Colon Carcinoma Metastatic in the Brain (tissue), 2 donors: ENCODE measurements around a stretch of chr11.

DNA sequence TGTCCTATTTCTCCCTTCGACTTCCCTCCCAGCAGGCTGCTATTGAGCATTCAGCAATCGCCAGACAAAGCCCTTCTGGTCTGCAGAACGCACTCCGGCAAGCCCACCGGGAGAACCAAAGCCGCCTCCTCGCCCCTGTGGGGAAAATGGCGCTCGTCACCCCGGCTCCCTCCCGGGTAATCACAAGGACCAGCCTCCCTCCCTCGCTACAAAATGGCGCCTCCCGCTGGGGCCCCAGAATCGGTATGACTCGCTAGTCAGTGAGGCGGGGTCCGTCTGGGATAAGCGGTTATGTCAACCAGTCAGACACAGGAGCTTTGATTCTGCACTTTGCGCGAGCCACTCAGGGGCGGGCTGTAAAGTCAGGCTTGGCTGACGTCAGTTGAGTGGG, 342 bp upstream of the ZNF143 start:
- PRO-cap, 2 experiments, result peak in 2 of 2 experiments; most common minus-strand start position 178 of the sequence (in 1)

DNA sequence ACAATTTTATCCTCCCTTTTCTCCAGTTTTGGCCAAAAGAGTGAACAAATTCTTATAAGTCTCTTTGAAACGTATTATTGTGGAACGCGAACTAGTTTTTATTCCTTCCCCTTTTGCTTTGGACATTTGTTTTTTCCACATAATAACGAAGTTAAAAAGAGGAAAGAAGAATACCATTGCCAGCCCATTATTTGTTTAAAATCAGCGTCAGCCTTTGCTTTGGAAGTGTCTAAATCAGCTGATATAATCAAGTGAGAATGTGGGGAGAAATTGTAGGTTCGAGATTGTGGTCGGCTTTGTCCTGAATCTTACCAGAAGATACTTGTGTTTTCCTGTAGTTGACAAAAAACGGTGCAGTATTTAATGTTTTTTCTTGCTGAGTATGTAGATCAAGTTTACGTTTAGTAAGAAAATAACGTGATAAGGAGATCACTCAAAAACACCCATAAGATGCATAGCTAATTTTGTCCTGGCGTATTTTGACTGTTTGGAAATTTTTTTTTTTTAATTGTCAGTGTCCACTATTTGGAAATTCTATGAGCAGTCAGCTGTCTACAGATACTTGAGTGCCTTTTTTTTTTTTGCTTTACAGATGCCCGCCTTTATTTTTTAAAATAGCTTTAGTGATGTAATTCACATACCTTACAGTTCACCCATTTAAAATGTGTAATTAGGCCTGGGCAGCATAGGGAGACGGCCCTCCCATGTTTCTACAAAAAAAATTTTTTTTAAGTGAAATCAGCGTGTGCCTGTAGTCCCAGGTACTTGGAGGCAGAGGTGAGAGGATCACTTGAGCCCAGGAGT, 1.1 kb downstream of the ZNF143 start:
- PRO-cap, 2 experiments, result no peak in any of the 2 experiments

DNA sequence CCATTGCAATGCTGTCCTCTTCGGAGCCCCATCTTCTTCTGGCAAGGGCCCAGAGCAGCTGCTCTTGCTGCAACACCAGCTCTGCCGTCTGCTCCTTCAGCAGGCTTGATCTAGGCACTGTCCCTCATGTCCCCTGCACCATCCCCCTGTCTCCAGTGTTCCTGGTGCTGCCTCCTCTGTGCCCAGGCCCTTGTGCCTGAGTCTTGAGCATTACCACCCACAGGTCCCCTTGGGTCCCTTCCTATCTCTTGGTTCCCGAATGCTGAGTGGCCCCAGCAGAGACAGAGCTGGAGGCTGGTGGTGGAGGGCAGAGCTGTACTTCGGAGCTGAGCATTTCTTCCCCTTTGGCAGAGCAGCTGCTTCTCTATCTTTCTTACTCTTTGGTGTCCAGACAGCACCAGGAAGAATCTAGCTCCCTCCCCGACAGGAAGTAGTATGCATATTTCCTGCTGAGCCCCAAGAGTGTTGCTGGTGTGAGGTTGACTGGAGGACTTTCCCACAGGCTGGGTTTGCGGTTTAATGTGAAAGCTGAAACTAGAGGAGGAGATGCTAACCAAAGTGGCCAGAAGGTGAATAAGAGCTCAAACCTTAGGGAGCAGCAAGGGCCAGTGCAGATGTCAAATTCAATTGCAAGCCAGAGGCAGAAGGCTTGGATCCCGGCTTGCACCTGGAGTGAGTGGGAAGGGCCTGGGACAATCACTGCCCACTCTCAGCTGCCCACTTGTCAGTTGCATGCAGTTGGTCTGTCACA, 27.8 kb downstream of the WEE1 start:
- PRO-cap, 2 experiments, result no peak in any of the 2 experiments

GRCh38 chr11:9626483-9627271, 37.2 kb upstream of the SWAP70 start:
- PRO-cap, 2 experiments, result no peak in any of the 2 experiments

DNA sequence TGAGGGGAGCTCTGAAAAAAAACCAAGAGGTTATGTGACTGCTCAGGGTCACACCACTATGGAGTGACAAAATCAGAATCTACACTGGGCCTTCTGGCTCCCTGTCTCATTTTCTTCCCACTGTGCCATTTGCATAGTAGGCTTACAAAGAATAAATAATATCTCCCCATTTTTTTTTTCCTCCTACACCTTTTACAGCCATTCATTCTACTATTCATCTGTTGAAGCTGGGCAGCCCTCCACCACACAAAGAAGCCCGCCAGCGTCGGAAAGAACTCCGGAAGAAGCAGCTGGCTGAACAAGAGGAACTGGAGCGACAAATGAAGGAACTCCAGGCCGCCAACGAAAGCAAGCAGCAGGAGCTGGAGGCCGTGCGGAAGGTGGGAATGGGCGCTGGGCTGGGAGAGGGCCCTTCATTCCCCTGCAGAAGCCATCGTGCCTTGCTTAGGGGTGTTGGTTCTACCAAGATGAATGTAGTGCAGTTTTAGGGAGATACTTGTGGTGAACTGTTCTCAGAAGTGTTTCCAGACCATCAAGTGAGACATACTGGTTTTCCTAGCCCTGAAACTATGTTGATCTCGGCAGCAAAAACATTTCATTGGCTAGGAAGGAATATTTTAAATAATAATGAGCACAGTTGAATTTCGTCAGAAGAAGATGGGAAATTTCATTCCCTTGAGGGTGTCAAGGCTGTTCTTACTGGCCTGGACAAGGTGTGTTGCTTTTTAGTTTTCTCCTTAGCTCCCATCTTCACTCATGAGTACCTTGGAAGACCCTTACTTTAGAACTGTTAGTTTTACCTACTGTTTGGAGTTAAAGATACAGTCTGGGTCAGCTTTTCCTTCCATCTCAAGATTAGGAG, 68.7 kb downstream of the SWAP70 start:
- PRO-cap, 2 experiments, result no peak in any of the 2 experiments

GRCh38 chr11:9855639-9856410, 191.9 kb downstream of the SWAP70 start:
- PRO-cap, 2 experiments, result no peak in any of the 2 experiments

DNA sequence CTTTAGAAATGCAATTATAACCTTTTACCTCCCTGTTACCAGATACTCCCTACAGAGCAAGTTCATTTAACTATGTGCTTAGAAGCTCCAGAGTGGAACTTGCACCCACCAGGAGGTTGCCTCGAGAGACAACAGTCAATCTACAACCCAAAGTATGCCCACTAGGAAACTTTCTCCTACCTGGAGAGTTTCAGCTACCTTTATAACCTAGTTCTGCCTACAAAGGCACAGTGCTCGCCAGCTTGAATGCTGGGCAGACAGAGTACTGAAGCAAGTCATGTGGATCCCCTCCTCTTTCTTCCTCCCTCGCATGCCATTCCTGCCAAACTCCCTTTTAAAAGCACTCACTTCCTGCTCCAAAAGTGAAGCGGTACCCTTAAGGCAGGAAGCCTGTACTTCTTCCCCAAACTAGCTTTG, 258.9 kb downstream of the SWAP70 start:
- PRO-cap, 2 experiments, result no peak in any of the 2 experiments

DNA sequence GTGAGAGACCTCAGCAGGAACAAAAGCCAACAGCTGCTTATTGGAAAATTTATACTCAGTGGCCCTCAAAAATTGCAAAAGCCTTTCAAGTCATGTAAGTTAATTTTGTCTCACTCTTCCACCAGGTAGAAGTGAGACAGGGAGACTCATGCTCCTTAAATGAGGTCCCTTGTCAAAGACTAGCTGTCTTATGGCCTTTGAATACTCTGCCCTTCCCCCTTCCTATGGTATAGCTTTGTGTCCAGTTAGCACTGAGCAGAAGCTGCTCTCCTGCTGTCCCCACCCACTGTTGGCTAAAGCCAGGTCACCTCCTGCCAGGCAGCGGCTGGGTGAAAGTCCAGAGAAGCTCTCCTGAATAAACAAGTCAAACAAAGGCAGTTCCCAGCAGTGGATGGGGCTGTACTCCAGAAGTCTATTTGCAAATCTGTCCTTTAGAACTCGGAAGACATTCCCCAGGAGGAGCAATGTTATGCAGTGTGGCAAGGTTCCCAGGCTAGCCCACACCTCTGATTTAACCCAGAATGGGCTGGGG, 21.5 kb downstream of the ADM start:
- PRO-cap, 2 experiments, result no peak in any of the 2 experiments

DNA sequence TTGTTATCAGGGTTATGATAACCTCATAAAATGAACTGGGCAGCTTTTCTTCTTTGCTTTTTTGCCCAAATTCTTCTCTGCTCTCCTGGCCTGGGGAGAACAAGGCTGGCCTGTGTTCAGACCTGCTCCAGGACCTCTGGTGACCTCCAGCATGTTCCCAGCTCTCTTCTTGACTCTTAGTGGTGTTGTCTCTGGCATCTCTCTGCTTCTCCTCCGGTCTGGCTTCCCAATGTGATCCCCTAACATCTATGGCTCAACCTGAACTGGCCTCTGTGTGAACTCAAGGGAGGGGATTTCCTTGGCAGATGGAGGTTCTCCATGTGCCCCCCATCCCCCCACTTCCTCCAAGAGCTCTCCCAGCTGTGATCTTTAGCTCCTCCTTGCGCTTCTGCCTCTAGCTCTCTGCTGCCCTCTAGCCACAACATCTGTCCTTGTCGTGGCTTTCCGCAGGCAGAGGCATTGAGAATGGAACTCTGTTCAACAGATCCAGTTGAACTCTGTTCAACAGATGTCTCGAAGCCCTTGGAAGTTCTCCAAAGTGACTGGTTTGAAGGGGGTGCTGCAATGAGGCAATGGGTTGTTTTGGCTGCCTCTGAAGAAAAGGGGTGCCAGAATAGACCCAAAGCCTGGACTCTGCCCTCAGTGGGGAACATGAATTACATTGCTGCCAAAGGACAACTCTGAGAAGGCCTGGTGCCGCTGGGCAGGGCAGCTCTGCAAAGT, 61.7 kb downstream of the ADM start:
- PRO-cap, 2 experiments, result no peak in any of the 2 experiments

GRCh38 chr11:10408902-10409712, 46.0 kb upstream of the AMPD3 start:
- PRO-cap, 2 experiments, result no peak in any of the 2 experiments

GRCh38 chr11:10497963-10498370, 42.9 kb downstream of the AMPD3 start:
- PRO-cap, 2 experiments, result no peak in any of the 2 experiments

DNA sequence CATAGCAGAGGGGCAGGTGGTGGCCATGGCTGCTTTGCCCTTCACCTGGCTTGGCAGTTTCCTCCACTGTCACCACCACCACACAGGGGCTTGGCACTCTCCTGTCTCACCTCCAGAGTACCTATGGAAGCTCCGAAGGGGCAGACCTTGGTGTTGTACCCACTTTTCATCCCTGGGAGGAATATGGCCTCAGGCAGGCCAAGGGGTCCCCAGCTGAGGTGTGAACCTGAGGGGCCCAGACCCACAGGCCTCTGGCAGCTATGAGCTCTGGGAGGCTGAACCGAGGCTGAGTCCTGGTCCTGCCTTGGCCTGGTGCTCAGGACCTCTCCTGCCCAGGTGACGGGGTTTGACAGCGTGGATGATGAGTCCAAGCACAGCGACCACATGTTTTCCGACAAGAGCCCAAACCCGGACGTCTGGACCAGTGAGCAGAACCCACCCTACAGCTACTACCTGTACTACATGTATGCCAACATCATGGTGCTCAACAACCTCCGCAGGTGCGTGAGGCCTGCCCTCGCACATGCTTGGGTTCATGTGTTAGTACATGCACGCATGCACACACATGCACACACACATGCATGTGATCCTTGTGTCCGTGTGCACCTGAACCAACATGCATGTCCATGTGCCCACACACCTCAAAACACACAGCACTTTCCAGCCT, 41.1 kb downstream of the RNF141 start:
- PRO-cap, 2 experiments, result no peak in any of the 2 experiments

DNA sequence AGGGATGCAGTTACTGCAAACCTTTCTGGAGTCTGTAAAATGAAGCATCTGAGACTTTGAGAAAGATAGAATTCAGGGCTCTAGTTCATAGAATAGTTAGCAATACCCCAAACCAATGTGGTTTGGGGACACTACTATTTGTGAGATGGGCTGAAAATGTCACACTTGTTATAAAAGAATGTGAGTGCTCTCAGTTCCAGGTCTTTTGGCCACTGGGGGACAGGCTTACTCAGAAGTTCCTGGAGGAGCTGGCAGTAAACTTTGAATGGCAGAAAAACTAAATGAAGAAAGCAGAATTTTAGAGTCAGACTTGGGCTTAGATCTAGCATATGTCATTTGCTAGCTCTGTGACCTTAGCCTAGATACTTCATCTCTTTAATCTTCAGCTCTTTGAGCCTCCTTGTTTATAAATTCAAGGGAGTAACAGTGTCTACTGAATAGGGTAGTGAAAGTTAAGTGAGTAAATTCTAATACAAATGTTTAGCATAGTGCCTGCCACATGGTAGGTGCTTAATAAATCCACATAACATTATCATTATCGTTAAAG, 3.7 kb downstream of the LYVE1 start:
- PRO-cap, 2 experiments, result no peak in any of the 2 experiments

DNA sequence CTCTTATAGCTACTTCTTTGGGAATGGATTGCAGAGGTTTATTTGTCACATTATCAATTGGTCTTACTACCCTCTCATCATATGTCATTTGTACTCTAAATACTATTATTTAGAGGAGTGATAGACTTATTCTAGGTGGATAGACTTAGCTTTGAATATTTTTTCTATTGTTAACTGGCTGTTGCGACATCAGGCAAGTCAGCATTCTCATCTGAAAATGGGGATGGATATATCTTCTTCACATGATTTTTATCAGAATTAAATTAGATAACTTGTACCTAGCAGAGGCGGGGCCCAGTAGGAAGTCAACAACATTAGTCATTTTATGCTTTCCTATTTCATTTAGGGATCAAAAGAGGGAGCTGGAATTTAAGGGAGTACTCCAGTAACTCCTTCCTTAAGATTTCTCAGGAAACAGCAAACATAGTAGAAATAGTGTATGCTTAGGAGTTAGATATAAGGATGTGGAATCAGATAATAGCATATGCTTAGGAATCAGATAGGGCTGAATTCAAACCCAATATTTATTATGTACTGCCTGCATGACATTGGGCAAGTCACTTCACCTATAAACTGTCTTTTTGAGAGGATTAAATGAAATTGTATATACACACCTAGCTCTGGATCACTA, 1.8 kb downstream of the LYVE1 start:
- PRO-cap, 2 experiments, result no peak in any of the 2 experiments

- PRO-cap, 2 experiments, result no peak in any of the 2 experiments
These were observed 37.8 kb upstream of the LYVE1 start for GRCh38 chr11:10605804-10607035.

GRCh38 chr11:10623115-10624014, 54.9 kb upstream of the LYVE1 start:
- PRO-cap, 2 experiments, result no peak in any of the 2 experiments

DNA sequence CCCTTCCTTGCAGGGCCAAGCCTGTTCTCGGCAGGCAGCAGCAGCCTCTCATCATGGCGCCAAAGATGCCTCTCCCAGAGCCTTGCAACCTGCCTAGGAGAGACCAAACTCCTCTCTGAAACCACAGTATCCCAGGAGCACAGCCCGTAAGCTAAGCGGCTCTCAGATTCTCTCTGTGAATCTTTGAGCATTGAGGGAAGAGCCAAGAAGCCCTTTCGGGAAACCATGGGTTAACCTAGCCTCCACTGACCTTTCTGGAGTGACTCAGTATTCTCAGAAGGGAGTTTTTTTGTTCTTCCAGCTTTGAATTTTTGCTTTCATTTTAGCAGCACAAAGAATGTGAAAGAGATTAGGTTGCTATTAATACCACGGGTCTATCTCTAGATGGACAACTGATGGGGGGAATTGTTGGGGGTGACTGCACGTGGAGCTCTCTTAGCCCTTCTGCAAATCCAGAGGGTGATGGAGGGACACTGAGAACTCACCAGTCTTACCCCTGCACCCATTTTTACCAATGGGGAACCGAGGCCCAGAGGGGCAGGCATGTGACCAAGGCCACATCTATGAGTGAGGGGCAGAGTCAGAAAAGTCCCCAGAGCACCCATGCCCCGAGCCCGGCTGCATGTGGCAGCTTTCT, 36.1 kb downstream of the IRAG1 start:
- PRO-cap, 2 experiments, result no peak in any of the 2 experiments

DNA sequence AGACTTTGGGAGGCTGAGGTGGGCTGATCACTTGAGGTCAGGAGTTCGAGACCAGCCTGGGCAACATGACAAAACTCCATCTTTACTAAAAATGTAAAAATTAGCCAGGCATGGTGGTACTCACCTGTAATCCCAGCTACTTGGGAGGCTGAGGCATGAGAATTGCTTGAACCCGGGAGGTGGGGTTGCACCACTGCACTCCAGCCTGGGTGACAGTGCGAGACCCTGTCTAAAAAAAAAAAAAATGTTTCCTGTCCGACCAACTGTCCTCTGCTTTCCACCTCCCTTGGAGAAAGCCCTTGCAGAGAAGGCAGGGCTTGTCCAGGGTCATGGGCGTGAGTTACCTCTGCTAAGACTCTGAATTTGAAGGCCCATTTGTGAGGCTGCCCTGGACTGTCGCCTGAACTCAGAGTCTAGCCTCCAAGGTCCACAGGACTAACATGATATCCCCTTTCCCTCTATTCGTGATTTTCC, 3.4 kb downstream of the IRAG1 start:
- PRO-cap, 2 experiments, result no peak in any of the 2 experiments

GRCh38 chr11:10696724-10697490, 3.4 kb upstream of the IRAG1 start:
- PRO-cap, 2 experiments, result no peak in any of the 2 experiments

DNA sequence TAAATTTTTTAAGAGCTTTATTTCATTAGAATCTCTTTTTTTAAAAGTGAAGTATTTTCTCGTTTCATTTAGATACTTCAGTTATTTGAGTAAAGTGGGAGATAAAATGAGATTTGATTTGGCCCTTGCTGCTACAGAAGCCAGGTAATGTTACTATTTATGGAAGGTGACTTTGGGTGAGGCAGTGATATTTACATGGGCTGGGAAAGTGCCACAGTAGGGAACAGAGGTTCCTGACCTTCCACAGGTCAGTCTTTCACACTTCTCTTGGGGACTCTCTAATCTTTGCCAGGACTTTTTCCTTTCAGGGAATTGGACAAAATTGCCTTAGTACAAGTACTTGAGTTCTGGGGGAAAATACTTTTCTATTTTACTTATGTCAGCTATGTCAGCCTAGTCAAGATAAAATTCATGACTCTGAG, 20.4 kb downstream of the CTR9 start:
- PRO-cap, 2 experiments, result no peak in any of the 2 experiments